Measurements from ENCODE around the genes PLA2G12B and MYOZ1.

GRCh38 chr10:72259545-72259972, 14.2 kb upstream of the DDIT4 start:
- RRBS: no CpG with 5 or more reads among the region's 3 CpGs

DNA sequence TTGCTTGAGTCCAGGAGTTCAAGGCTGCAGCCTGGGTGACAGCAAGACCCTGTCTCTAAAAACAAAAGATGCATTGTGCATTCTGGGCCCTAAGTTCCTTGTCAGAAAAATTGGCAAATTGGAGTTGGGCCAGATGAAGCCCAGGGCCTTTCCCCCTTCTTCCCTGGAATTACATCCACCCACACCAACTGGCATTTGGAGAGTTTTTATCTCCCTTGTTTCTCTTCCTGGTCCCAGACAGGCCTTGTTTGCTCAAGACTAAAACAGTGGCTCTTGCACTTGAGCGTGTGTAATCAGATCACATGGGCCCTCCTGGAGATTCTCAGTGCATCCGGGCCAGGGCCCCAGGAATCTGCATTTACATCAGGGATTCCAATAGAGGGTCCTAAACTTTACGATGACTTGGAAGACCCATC, 3.0 kb downstream of the DDIT4 start:
- RRBS: no CpG with 5 or more reads among the region's 3 CpGs

DNA sequence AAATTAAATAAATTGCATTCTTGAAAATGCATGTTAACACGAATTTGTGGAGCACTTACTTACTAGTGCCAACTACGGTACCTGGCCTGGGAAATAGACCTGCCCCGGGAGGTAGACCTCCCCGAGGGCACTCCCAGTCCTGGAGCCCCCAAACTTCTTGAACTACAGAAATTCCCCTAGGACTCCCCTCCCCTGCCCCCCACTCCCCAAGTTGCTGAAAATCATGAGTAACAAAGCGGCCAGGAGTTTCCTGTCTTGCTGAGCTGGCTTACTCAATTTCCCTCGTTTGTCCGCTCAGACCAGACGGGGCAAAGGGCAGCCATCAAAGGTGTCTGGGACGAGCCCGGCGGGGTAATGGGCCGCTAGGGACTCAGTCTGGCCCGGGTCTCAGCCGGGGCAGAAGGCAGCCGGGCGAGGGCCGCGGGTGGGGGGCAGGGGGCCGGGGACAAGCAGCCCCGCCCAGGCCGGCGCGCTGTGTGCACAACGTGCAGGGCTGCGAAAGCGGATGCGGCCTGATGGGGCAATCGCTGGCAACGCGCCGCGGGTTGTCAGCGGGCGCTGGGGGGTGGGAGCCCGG, 35.4 kb downstream of the DNAJB12 start:
- RRBS: 0% methylated on average over 11 of the region's 35 CpGs

GRCh38 chr10:72332805-72333949, 21.5 kb downstream of the DNAJB12 start:
- RRBS: no CpG with 5 or more reads among the region's 23 CpGs

GRCh38 chr10:72720798-72721579, 29.0 kb downstream of the MCU start:
- RRBS: no CpG with 5 or more reads among the region's 4 CpGs

GRCh38 chr10:72777013-72777493, 85.1 kb downstream of the MCU start:
- RRBS: no CpG with 5 or more reads among the region's 2 CpGs

DNA sequence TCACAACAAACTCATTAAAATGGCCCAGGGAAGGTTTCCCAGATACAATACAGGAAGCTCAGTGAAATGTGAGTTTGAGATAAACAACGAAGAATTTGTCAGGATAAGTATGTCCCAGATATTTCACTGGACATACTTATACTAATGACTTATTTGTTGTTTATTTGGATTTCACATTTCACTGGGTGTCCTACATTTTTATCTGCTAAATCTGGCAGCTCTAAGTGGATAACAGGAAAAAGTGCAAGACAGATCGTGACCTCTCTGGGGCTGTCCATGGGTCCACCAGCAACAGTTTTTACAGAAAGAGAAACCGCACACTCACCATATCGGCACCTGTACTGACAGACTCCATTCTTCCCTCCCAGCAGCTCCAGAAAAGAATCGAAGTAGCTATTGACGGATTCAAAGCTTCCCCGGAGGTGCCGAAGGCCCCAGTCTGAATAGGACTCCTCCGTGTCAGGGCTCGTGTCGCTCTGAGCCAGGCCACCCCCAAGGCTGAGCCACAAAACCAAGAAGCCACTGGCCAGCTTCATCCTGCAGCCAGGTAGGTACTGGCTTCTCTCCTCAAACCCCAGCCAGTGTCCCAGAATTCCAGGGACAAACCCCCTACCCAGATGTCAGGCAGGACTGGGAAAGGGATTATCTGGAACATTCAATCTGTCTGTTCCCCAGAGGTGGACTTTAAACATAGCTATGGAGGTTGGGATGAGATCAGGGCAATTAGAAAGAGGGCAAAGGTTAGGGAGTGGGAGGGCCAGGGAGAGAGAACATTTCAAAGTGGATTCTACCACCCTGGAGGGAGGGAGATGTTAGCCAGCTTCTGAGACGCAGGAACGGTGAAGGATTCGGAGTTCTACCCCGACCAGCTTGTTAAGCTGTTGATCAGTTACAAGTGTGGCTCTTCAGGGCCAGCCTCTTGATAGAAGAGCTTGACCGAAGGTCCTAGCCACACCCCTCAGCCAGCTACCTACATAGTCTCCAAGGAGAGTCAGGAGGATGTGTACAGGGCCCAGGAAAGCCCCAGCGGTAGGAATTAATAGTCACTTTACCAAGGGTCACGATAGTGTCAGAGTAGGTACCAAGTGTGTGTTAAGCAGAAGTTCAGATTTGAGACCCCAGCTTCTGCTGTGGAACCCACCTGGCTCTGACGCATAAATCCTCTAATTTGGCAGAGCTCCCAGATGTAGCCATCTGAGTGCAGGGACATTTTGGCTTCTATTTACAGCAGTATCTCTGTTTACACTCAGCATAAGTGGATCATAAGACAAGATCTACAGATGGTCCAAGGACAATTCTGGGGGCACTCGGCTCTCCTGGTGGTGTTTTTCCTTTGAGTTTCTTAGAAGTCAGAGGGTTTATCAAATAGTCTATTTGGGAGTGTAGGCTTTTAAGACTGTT, at the start of gene PLA2G12B:
TSS of gene PLA2G12B (minus strand) at position 657 of the 1,401 bp plus-strand sequence.
- RRBS: no CpG with 5 or more reads among the region's 20 CpGs

DNA sequence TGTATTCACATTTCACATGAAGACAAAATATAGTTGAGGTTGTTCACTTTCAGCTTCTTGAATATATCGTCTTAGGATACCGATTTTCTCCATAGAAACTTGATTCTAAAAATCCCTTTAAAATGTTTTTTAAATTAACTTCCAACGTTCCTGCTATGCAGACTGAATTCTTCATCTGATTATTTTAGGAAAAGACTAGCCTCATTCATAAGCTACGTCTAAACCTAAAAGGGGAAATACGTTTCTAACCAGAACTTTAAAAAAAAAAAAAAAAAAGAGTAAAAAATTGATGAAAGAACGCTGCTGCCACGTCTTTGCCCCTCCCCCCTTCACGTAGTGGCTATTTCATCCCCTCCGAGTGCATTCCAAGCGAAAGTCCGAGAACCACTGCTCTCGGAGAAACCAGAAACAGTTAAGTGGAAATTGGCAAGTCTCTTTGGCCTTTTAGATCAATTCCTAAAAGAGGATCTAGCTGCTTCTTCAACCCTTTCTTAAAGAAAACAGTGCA, 1.3 kb downstream of the P4HA1 start:
- RRBS: no CpG with 5 or more reads among the region's 12 CpGs

DNA sequence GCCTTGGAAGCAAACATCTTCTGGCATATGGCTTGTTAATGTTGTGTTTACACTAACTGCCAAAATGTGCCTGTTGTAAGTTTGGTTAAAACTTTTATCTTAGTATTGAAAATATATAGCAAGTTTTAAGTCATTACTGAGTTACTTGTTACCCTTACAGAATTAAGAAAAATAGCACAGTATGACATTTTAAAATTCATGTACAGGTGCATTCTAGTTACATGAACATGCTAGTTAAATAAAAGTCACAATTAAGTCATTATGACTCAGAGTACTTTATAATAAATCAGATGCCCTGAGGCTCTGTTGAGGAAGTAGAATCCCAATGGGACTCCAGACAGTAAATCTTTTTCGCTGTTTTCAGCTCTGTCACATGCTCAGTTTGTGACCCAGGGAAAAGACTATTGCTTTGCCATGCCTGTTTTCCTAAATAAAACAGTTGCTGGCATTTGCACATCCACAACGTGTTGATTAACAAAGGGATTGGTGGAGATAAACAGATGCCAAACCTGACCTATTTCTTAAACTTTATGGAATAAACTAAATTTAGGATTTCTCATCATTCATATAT, 21.0 kb downstream of the NUDT13 start:
- RRBS: no CpG with 5 or more reads among the region's 2 CpGs

DNA sequence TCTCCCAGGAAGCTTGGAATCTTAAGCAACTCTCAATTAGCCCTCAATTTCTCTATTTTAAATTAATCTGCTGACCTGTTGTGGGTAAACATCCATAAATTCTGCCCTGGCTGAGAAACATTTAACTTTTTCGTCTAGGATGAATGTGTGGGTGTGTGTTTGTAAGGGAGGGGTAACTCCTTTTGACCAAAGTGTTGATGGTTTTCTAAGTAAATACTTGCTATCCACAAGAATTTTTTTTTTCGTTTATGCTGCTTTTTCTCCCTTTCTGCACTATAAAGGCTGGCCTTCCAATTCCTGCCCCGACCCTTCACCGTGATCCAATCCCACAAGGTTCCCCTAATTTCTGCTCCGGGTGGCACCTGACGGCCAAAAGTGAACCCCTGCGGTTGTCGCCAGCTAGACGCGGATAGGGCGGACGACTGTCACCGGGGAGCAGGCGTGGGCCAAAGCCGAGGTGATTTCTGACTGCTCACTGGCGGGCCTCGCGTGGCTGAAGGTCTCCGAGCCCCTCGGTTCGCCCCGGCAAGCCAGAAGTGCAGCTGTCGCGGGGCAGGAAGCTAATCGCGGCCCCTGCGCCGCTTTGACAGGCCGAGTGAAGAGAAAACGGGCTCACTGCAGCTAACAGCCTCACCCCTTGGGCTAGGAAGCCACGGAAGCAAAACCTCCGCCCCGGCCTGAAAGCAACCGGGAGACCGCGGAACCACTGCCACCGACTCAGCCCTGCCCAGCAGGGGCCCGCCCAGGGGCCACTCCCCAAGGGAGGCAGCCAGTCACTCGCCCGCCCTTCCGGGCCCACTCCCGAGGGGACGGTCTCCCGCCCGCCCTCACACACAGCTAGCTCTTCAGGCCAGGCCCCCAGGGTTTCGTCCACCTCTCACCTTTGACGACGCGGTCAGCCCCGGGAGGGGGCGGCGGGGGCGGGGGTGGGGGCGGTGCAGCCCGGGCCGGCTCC, 623 bp downstream of the PPP3CB start:
- RRBS: 1% methylated on average over 34 of the region's 56 CpGs

- RRBS: no CpG with 5 or more reads among the region's 6 CpGs
Measured at GRCh38 chr10:73529600-73530076, 33.8 kb upstream of the PPP3CB start.

DNA sequence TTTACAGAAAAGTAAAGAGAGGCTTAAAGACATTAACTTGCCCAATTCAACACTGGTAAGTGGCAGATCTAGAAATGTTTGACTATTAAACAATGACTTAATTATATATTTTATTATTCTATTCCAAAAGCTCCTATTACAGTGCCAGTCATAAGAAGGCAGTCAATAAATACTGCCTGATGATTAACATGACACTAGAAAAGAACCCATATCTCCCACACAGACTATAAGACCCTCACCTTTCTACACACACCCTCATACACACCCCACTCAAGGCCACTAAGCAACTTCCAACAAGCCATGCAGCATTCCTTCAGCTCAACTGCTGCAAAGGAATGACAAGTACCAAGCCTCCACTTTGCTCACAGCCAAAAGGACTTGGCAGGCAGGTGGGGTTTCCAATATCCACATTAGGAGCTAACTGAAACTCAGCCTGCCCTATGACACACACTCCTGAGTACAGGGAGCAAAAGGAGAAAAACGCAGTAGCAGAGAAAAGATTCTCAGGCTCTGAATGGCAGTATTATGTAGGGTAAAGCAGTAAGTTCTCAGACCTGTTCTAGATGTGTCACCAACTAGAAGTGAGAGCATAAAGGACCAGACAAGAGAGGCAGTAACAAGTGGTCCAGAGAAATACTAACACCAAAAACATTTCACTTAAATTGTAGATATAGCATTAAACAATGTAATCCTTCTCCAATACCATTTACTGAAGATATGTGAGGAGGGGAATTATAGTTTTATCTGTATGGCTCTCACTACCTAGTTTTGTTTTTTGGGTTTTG, 13.3 kb downstream of the USP54 start:
- RRBS: no CpG with 5 or more reads among the region's 1 CpG

GRCh38 chr10:73588680-73589250, 2.4 kb downstream of the USP54 start:
- RRBS: no CpG with 5 or more reads among the region's 2 CpGs

- RRBS: 63% methylated on average over 5 of the region's 10 CpGs
Measured at GRCh38 chr10:73641198-73642031, at the start of gene MYOZ1. Gene MYOZ1, minus strand, starts transcription at chr10:73641474.

GRCh38 chr10:73742568-73743053, 1.6 kb upstream of the SEC24C start:
- RRBS: no CpG with 5 or more reads among the region's 5 CpGs

- RRBS: no CpG with 5 or more reads among the region's 3 CpGs
Measured at GRCh38 chr10:73759409-73759890, 12.6 kb upstream of the FUT11 start.

- RRBS: no CpG with 5 or more reads among the region's 5 CpGs
Measured at GRCh38 chr10:73765721-73766296, 6.3 kb upstream of the FUT11 start.

DNA sequence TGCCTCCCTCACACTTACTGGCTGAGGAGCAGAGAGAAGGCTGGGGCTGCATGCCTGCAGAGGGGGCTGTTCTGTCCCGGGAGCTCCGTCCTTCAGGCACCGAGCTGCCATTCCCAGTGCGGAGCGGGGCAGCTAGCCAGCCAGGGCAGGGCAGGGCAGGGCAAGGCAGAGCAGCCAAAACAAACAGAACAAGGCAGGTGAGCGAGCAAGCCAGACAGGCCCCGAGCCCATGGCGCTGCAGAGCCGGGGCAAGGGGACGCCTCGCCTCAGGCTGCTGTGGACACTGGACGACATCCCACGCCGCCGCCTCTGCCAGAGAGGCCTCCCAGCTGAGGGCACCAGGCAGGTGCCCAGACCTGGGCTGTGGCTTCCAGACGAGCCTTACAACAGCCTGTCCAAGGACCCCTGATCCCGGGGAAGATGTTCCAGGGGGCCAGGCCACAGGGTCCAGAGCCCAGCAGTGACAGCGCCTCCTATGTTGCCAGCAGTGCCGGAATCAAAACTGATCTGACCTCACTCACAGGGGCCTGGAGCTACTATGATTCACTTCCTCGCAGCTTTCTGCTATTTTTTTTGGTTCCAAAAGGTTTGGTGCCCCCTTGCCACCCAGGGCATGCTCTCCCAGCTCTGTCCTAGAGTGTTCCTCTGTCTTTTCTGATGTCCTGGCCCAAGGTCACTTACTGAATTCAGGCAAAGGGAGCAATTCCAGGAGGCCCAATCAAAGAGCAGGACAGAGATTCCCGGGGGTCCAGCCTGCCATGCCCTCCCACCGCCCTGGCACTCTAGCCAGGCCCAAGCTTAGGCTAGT, 8.3 kb upstream of the NDST2 start:
- RRBS: 93% methylated on average over 3 of the region's 22 CpGs

DNA sequence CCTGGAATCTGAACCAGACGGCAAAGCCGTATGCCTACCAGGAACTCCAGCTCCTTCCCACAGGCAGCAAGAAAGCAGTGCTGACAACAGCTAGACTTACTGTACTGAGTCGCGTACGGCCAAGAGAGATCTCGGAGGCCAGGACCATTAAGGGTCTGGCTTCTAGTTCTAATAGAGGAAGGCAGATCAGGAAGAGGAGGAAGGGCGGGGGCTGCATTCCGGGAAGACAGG, 25.7 kb downstream of the CAMK2G start:
- RRBS: no CpG with 5 or more reads among the region's 8 CpGs

DNA sequence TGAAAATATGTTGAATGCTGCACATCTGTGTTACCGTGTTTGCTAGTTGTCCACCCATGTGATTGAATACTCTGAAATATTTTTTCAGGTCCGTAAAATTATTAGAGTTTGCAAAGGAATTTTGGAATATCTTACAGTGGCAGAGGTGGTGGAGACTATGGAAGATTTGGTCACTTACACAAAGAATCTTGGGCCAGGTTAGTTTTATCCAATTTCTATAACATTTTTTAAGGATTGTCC, 72.9 kb downstream of the VCL start:
- RRBS: no CpG with 5 or more reads among the region's 2 CpGs